HepG2 (cell line): ENCODE results near the genes NUDT19, TDRD12 and LSM14A.

GRCh38 chr19:32018102-32018724 is 327.2 kb upstream of the ZNF507 start:
- RRBS, 2 experiments: no CpG with 5 or more reads among the region's 8 CpGs
CAGE:
- cytosol, long polyA minus RNA: no peak
- cytosol, long polyA plus RNA: no peak
- long polyA plus RNA: no peak
- nucleus, long polyA minus RNA: no peak
- nucleus, long polyA plus RNA: no peak

DNA sequence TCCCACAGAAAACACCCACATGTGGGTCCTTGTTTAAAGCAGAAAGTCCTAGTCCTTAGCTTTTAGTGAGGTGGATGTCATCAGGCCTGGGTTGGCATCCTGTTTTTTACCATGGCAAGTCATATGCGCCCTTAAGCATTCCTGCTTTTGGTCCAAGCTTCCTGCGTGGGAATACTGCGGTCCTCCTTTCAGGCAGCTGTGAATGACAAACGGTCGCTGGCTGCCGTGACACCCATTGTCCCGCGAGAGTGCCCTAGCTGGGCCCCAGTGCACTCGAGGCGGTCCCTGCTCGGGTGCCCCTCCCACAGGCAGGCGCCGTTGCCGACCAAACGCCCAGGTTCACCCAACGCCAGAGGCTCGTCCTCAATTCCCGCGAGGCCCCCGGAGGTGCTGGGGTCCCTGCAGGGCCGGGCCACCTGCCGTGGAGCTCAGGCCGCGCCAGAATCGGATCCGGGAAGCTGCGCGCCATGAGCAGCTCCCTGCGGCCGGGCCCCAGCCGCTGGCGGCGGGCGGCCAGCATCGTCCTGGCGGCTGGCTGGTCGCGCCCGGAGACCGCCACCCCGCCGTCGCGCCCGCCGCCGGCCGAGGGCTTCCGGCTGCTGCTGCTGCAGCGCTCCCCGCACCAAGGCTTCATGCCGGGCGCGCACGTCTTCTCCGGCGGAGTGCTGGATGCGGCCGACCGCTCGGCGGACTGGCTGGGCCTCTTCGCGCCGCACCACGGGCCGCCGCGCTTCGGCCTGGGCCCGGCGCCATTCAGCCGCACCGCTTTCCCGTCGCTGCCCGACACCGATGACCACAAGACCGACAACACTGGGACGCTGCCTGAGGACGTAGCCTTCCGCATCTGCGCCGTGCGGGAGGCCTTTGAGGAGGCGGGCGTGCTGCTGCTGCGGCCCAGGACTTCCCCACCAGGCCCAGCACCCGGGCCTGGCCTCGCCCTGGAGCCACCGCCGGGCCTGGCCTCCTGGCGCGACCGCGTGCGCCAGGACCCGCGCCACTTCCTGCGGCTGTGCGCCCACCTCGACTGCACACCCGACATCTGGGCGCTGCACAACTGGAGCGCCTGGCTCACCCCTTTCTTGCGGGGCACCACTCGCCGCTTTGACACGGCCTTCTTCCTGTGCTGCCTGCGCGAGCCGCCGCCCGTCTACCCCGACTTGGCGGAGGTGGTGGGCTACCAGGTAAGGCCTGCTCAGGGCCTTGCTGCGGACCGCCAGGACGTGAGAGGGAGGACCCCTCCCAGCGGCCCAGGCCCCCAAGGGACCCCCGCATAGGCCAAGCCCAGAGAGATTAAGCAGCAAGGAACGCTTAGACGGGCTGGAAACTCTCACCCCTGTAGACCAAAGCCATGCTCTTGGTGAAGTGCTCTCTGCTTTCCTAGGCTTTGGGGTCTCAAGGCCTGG is at the start of gene NUDT19:
NUDT19 (plus strand) TSS at position 328 of the 1,403 bp plus-strand sequence.
- RRBS, 2 experiments: 1 to 2% methylated on average over 34 of the region's 123 CpGs
CAGE:
- cytosol, long polyA minus RNA: start-site peak on the plus strand centred at position 352 of the sequence, 34 bp wide, 116 reads
- cytosol, long polyA plus RNA: no peak
- long polyA plus RNA: start-site peak on the plus strand centred at position 336 of the sequence, 80 bp wide, 114 and 53 reads in 2 replicates
- nucleus, long polyA minus RNA: no peak
- nucleus, long polyA plus RNA: no peak

DNA sequence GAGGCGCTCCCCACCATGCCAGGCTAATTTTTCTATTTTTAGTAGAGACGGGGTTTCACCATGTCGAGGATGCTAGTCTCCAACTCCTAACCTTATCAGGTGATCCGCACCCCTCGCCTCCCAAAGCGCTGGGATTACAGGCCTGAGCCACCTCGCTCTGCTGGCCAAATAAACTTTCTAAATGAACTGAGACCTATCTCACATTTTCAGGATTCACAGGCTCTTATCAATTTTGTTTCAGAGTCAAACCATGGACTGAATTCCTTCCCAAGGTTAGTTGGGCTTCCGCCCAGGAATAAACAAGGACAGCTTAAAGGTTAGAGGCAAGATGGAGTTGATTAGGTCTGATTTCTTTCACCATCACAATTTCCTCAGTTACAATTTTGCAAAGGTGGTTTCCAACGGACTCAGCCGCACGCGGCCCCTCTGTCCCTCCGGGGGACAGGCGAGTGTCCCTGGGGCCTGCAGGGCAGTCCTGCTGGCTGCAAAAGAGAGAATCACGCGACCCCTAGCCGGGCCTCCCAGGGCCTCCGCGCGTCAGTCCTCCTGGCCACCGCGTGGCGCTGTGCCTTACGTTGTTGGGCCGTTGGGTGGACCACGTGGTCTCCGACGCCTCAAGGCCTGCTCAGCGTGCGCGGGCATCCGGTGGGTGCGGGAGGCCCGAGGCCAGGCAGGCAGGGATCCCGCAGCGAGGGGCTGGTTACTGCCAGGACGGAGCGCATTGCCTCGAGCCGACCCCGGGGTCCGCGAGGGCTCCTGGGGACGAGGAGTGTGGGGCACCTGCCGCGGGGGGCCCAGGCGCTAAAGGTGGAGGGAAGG is at the start of gene TDRD12:
TDRD12 (plus strand) TSS at position 622 of the 819 bp plus-strand sequence.
- RRBS, 2 experiments: 87 to 92% methylated on average over 13 to 16 of the region's 47 CpGs
CAGE:
- cytosol, long polyA minus RNA: no peak
- cytosol, long polyA plus RNA: no peak
- long polyA plus RNA: no peak
- nucleus, long polyA minus RNA: no peak
- nucleus, long polyA plus RNA: no peak

GRCh38 chr19:32863993-32864396 is 5.6 kb downstream of the SLC7A9 start:
- RRBS, 2 experiments: no CpG with 5 or more reads among the region's 14 CpGs
CAGE:
- cytosol, long polyA minus RNA: no peak
- cytosol, long polyA plus RNA: no peak
- long polyA plus RNA: no peak
- nucleus, long polyA minus RNA: no peak
- nucleus, long polyA plus RNA: no peak

DNA sequence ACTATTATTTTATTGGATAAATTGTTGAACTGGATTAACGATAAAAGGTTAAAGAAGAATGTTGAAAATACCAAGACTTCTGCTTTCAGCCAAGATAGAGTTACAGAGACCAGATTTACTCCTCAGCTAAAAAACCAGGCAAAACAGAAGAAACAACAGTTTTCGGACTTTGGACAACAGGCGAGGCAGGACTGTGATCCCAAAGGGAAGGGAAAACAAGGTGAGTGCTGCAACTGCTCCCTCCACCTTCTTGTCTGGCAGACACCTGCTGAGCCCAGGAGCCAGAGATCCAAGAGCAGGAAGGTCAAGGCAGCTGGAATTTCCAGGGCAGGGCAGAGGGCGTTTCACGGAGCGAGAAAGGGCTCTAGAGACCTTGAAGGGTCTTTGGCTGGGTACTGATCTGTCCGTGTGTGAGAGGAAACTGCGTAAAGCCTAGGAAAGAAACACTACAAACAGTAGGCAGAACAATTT is 32.9 kb upstream of the SLC7A9 start:
- RRBS, 2 experiments: no CpG with 5 or more reads among the region's 8 CpGs
CAGE:
- cytosol, long polyA minus RNA: no peak
- cytosol, long polyA plus RNA: no peak
- long polyA plus RNA: no peak
- nucleus, long polyA minus RNA: no peak
- nucleus, long polyA plus RNA: no peak

DNA sequence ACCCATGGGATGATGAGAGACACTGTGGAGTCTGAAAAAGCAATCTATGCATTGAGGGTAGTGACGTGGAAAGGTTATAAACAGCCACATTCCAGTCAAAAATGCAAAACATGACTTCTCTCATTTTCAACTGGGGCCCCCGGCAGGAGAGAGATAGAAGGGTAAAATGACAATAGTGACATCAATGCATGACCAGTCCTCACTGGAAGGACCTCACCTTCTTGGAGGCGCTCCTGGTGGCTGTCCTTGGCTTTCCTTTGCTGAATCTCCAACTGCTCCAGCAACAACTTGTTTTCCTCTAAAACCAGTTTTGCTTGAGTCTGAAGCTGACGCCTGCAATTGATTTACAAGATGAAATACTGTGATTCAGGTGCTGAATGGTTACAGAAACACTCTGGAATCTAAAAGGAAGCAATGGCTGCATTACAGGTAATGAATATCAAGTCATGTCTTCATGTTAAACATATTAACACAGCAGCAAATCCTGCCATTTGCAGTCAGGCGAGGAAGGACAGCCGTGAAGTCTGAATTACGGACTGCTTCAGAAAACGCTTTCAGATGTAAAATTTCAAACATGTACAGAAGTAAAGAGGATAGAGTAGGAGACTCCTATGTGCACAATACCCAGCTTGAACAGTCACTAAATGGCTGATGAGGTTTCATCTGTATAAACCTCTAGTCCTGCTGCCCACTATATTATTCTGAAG is 48.6 kb upstream of the SLC7A9 start:
- RRBS, 2 experiments: no CpG with 5 or more reads among the region's 8 CpGs
CAGE:
- cytosol, long polyA minus RNA: start-site peak on the minus strand centred at position 257 of the sequence, 76 bp wide, 9 reads
- cytosol, long polyA plus RNA: no peak
- long polyA plus RNA: no peak
- nucleus, long polyA minus RNA: no peak
- nucleus, long polyA plus RNA: no peak

- RRBS, 2 experiments: 97 to 98% methylated on average over 6 of the region's 37 CpGs
CAGE:
- cytosol, long polyA minus RNA: no peak
- cytosol, long polyA plus RNA: no peak
- long polyA plus RNA: no peak
- nucleus, long polyA minus RNA: no peak
- nucleus, long polyA plus RNA: no peak
Observed at GRCh38 chr19:33206930-33207483, 12.9 kb downstream of the LRP3 start.

DNA sequence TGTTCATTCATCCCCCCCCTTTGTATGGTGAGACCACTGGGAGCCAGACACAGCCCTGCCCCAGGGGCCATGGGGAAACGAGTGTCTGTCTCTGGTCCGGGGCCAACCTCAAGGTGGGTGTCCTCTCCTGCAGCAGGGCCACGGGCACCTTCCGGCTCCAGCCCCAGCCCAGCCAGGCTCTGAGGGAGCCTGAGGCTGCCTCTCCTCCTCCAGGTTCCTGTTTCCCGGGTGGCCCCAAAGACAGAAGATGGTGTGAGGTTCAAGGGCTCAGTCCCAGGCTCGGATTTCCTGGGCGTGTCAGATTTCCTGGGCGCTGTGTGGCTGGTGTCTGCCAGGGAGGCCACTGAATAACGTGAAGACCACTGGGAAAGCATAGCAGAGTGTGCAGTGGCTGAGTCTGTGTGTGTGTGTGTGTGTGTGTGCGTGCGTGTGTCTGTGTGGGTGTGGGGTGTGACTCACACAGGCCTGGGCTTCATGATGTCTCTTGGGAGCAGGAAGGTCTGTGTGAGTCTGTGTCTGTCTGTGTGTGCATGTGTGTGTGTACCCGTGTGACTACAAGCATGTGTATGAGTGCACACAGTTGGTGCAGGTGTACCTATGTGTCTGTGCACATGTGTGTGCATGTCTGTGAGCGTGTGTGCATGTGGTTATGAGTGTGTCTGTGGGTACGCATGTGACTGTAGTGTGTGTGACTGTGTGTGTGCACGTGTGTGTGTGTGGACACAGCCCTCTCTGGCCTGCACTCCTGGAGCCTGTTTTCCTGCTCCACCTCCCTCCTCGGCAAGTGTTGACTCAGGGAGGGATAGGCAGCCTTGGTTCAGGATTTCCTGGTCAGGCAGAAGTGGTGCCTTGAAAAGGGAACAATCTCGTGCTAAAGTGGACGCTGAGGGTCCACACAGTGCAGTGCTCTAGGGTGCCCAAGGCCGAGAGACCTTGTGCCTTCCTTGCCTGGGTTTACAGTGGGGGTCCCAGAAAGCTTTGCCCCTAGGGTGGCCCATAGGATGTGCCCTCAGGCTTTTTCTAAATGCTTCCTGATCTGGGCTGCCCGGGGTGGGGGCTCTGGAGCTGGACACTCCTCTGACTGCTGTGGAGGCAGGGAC is 28.2 kb downstream of the CEBPA start:
- RRBS, 2 experiments: 79 to 87% methylated on average over 4 of the region's 20 CpGs
CAGE:
- cytosol, long polyA minus RNA: no peak
- cytosol, long polyA plus RNA: no peak
- long polyA plus RNA: no peak
- nucleus, long polyA minus RNA: no peak
- nucleus, long polyA plus RNA: no peak

DNA sequence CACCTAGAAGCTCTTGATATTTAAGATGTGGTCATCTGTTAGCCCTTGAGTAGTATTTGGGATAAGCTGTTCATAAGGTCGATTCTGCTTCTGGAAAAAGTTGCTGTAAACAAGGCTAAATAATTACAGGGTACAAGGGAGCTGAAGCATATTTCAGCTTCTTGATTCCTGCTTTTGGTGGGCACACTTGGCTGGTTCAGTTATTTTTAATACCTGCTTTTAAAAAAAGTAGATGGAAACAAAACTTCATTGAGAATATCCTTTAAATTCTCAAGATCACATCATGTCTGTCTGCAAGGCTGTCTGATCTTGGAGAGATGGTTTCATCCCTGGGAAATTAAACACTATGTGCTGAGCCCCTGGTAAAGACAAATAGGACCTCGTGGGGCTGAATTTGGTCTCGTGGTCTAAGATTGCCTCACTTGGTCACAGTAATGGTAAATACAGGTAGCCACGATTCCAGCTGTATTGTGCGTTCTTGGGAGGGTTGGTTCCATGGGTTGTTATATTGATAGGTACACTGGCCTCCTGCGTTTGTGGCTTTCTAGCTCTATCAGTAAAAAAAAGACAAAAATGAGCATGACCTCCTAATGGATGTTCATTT is 1.5 kb downstream of the CEBPG start:
- RRBS, 2 experiments: no CpG with 5 or more reads among the region's 6 CpGs
CAGE:
- cytosol, long polyA minus RNA: no peak
- cytosol, long polyA plus RNA: no peak
- long polyA plus RNA: no peak
- nucleus, long polyA minus RNA: no peak
- nucleus, long polyA plus RNA: no peak

DNA sequence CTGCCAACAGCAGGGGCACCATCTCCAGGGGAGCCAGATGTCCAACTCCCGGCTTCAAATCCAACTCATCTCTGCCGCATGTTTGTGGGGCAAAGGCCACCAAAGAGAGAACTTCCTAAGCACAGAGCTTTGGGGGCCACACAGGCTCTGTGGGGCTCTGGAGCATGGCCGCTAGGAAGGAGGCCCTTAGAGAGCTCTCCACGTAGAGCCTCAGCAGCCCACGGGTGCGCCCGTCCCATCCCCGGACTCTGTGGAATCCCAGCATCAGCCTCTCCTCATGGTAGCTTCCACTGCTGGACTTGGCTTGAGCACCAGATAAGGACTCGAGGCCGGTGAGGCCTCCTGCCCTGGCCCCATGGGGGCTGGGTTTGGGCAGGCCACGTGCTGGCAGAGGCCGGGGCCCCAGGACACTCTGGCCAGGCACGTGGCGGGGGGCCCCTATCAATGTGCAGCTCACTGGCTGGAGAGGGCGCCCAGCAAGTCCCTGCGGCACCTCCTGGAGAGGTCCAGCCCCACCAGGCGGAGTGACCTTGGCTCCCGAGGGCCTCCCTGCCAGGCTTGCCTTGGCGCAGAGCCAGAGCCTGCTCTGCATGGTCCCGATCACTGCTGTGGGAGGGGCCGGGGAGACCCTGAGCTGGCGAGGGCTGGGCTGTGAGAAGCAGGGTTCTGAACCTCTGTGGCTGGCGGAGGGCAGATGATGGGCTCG is 18.8 kb downstream of the CEBPG start:
- RRBS, 2 experiments: 7 to 8% methylated on average over 5 of the region's 24 CpGs
CAGE:
- cytosol, long polyA minus RNA: no peak
- cytosol, long polyA plus RNA: no peak
- long polyA plus RNA: no peak
- nucleus, long polyA minus RNA: no peak
- nucleus, long polyA plus RNA: no peak

DNA sequence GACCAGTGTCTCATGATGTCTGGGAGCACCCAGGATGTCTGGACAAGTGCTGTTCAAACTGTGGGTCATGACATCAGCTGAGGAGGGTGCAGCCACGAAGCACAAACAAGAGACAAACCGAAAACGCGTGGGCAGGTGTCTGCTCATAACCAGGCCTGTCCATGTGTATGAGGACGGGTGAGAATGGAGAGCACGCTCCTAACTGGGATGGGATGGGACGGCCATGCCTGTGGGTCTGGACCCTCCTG is 32.6 kb downstream of the CEBPG start:
- RRBS, 2 experiments: no CpG with 5 or more reads among the region's 7 CpGs
CAGE:
- cytosol, long polyA minus RNA: no peak
- cytosol, long polyA plus RNA: no peak
- long polyA plus RNA: no peak
- nucleus, long polyA minus RNA: no peak
- nucleus, long polyA plus RNA: no peak

GRCh38 chr19:33487216-33487732 is 34.3 kb downstream of the PEPD start:
- RRBS, 2 experiments: 86 to 90% methylated on average over 3 of the region's 13 CpGs
CAGE:
- cytosol, long polyA minus RNA: no peak
- cytosol, long polyA plus RNA: no peak
- long polyA plus RNA: no peak
- nucleus, long polyA minus RNA: no peak
- nucleus, long polyA plus RNA: no peak

GRCh38 chr19:33794499-33795192 is 2.0 kb upstream of the KCTD15 start:
- RRBS, 2 experiments: 38 to 43% methylated on average over 9 of the region's 24 CpGs
CAGE:
- cytosol, long polyA minus RNA: no peak
- cytosol, long polyA plus RNA: no peak
- long polyA plus RNA: no peak
- nucleus, long polyA minus RNA: no peak
- nucleus, long polyA plus RNA: no peak

- RRBS, 2 experiments: under 1 to 2% methylated on average over 19 of the region's 56 CpGs
CAGE:
- cytosol, long polyA minus RNA: no peak
- cytosol, long polyA plus RNA: no peak
- long polyA plus RNA: no peak
- nucleus, long polyA minus RNA: no peak
- nucleus, long polyA plus RNA: no peak
Observed at GRCh38 chr19:33795692-33796211, 918 bp upstream of the KCTD15 start.

GRCh38 chr19:33904666-33905073 is 108.0 kb downstream of the KCTD15 start:
- RRBS, 2 experiments: no CpG with 5 or more reads among the region's 8 CpGs
CAGE:
- cytosol, long polyA minus RNA: no peak
- cytosol, long polyA plus RNA: no peak
- long polyA plus RNA: no peak
- nucleus, long polyA minus RNA: no peak
- nucleus, long polyA plus RNA: no peak

DNA sequence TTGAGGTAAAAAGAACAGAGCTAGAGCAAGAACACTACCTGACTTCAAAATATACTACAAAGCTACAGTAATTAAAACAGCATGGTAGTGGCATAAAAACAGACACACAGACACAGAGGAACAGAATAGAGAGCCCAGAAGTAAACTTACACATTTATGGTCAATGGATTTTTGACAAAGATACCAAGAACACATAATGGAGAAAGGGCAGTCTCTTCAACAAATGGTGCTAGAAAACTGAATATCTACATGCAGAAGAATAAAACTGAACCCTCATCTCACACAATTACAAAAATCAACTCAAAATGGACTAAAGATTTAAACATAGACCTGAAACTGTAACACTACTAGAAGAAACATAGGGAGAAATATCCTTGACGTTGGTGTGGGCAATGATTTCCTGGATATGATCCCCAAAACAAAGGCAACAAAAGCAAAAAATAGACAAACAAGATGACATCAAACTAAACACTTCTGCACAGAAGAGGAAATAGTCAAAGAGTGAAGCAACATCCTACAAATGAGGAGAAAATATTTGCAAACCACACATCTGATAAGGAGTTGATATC is 158.1 kb upstream of the LSM14A start:
- RRBS, 2 experiments: no CpG with 5 or more reads among the region's 1 CpG
CAGE:
- cytosol, long polyA minus RNA: no peak
- cytosol, long polyA plus RNA: no peak
- long polyA plus RNA: no peak
- nucleus, long polyA minus RNA: no peak
- nucleus, long polyA plus RNA: no peak

DNA sequence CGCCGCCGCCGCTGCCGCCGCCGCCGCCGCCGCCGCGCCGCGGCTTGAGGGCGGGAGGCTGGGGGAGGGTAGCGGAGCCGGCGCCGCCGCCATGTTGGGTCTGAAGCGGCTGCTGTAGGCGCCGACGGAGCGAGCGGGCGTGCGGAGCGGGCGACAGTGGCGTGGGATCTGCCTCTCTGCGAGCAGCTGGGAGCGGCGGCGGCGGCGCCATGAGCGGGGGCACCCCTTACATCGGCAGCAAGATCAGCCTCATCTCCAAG is at the start of gene LSM14A:
LSM14A (plus strand) TSS at position 71 of the 260 bp plus-strand sequence.
- RRBS, 2 experiments: no CpG with 5 or more reads among the region's 39 CpGs
CAGE:
- cytosol, long polyA minus RNA: start-site peak on the plus strand centred at position 75 of the sequence, 30 bp wide, 493 reads
- cytosol, long polyA plus RNA: start-site peak on the plus strand centred at position 84 of the sequence, 75 bp wide, 370 and 681 reads in 2 replicates
- long polyA plus RNA: start-site peak on the plus strand centred at position 70 of the sequence, 47 bp wide, 588 and 604 reads in 2 replicates
- nucleus, long polyA minus RNA: no peak
- nucleus, long polyA plus RNA: start-site peak on the plus strand centred at position 80 of the sequence, 76 bp wide, 263 and 448 reads in 2 replicates

DNA sequence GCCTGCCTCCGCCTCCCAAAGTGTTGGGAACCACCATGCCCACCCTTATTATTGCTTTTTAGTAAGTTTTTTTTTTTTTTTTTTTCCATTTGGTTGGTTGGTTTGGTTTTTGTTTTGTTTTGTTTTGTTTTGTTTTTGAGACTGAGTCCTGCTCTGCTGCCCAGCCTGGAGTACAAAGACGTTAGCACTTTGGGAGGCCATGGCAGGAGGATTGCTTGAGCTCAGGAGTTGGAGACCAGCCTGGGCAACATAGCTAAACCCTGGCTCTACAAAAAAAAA is 29.7 kb downstream of the LSM14A start:
- RRBS, 2 experiments: no CpG with 5 or more reads among the region's 2 CpGs
CAGE:
- cytosol, long polyA minus RNA: no peak
- cytosol, long polyA plus RNA: no peak
- long polyA plus RNA: no peak
- nucleus, long polyA minus RNA: start-site peak on the plus strand centred at position 74 of the sequence, 46 bp wide, 24 reads
- nucleus, long polyA plus RNA: no peak

GRCh38 chr19:34254145-34254329 is 317 bp upstream of the GARRE1 start:
- RRBS, 2 experiments: 0 to 5% methylated on average over 1 of the region's 8 CpGs
CAGE:
- cytosol, long polyA minus RNA: no peak
- cytosol, long polyA plus RNA: no peak
- long polyA plus RNA: no peak
- nucleus, long polyA minus RNA: no peak
- nucleus, long polyA plus RNA: no peak

DNA sequence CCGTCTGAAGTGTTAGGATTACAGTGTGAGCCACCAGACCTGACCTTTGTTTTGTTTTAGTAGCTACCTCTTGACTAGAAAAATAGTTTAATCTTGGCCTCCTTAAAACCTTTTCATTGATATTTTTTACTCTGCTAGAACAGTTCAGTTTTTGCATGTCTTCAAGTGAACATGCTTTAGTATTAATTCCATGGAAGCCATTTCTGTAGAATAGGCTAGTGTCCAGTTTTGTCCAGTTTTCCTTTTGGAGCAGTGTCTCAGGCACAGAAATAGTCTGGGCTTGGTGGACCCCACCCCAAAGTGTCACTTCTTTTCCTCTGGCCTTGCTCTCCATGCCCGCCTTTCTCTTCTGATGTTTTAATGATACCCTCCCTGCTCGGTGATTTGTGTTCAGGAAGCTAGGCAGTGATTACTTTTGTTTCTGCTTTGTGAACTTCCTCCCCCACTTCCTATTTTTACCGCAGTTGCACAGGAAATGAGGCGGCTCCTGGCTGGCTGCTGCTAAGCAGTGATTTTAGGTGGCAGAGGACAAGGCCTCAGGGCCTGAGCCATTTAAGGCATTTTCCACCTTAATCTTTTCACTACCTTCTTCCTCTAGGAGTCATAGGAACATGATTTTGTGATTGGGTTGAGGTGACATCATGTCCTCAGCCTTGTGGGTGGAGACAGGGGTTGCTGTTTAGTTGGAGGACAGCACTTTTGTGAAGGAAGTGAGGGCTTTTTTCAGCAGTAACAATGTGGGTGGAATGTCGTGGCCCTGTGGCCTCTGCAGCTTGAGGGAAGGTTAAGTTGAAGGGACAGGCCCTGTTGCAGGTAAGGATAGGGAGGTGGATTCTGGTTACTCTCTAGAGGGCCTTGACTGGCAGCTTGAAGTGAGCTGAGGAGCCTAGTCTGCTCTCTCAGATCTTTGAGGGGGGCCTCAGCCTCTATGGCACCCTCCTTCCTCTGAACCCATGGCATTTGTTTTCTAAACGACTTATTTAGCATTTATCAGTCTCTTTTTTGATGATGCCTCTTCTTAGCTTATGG is 15.6 kb downstream of the GARRE1 start:
- RRBS, 2 experiments: no CpG with 5 or more reads among the region's 7 CpGs
CAGE:
- cytosol, long polyA minus RNA: no peak
- cytosol, long polyA plus RNA: no peak
- long polyA plus RNA: no peak
- nucleus, long polyA minus RNA: no peak
- nucleus, long polyA plus RNA: no peak